AG04450 (cell line): ENCODE measurements around a stretch of chr7.

DNA sequence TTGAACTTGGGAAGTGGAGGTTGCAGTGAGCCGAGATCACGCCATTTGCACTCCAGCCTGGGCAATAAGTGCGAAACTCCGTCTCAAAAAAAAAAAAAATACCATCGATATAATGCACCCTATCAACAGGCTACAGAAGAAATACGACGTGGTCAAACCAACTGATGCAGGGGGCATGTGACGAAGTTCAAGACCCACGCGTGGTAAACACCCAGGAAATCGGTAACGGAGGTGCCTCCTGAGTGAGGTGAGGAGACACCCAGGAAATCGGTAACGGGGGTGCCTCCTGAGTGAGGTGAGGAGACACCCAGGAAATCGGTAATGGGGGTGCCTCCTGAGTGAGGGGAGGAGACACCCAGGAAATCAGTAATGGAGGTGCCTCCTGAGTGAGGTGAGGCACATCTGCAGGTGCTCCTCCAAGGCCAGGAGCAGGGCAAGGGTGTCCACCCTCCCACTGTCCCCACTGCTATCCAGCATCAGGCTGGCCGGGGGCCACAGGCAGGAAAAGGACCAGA, 10.8 kb upstream of the GPR146 start:
- CAGE, long polyA plus RNA = no peak
- RRBS = no CpG with 5 or more reads among the region's 16 CpGs

DNA sequence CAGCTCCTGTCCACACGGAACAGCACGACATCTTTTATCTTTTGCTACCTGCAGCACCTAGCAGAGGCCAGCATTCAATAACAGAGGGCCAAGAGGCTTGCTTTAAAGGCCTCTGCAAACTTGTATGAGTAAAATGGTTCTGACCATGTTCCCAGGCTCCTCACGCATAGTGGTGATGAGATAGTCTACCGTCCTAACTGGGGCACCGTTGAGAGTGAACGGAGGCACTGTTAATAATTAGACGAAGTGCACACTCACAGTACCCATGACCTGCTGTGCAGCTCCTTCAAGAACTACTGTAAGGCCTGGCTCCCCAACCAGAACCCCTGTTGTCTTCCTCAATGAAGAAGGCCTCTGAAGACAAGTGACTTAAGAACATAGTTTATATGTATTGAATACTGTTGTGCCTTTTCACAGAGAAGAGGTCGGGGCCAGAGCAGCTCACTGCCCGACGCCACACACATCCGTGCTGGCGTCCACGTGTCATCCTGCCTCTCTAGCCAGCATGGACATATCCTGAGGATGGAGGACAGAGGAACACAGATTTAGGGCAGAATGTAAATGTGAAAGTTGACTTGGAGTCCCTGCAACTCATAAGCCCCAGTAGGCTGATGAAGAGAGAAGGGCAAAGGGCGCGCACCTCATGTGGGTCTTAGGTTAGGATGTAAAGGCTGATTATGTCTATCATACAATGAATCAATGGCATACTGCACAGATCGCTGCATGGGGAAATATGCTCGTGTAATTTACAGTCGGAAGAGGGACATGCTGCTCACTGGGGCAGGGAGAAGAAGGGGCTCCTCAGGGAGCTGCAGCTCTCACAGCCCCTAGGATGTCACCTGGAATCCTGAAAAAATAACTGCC, 1.3 kb downstream of the GPR146 start:
- CAGE, long polyA plus RNA = no peak
- RRBS = no CpG with 5 or more reads among the region's 18 CpGs

- CAGE, long polyA plus RNA = no peak
- RRBS = no CpG with 5 or more reads among the region's 45 CpGs
Measured at GRCh38 chr7:1086589-1087459, 1.1 kb upstream of the GPER1 start.

DNA sequence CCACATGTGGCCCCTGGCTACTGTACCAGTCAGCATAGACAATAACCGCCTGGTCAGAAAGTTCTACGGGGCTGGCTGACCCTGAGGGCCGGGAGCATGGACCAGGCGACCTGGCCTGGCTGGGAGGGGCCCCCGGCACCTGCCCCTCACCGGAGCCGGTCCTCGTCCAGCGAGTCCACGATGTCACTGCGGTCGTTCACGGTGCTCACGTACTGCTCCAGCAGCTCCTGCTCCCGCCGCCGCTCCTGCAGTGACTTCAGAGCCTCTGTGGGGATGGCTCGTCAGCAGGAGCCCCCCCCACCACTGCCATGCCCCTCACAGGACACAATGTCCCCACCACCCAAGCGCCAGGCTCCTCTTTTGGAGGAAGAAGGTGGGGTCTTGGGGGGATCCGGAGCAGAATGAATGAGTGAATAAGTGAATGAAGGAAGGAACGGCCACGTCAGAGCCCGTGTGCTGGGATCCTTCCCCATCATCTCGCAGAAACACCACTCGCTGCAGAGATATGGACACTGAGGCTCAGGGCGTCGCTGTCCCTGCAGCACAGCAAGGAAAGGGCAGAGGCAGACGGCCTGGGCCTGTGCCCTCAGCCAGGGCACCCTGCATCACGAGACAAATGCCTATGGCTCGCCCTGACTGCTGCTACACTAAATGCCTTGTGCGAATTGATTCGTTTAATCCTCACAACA, 22.5 kb downstream of the MICALL2 start:
- CAGE, long polyA plus RNA = no peak
- RRBS = 86% methylated on average over 3 of the region's 32 CpGs

DNA sequence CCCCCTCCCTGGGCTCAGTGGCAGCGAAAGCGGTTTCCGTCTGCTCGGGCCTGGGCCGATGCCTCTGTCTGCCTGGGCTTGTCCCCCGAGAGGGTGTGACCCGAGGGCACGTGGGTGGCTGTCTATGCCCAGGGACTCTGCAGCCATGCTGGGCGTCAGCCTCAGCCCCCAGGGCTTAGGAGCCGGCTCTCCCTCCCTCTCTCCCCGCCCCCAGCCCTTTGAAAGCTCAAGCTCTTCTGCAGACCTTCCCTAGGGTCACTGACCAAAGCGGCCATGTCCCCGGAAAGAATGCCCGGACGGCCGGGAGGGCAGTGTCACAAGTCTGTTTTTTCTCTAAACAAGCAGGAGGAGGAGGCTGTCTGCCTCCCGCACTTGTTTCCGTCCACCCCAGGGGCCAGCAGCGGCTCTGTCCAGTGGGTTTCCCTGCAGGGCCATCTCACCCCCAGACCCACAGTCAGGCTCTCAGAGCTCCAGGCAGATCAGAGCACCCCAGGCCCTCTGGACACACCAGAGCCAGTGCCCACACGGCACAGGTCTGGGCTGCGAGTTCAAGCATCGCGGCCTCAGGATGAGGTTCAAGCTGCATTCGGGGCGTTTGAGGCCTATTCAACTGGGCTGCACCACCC, 6.9 kb downstream of the MICALL2 start:
- CAGE, long polyA plus RNA = no peak
- RRBS = 67% methylated on average over 2 of the region's 25 CpGs

DNA sequence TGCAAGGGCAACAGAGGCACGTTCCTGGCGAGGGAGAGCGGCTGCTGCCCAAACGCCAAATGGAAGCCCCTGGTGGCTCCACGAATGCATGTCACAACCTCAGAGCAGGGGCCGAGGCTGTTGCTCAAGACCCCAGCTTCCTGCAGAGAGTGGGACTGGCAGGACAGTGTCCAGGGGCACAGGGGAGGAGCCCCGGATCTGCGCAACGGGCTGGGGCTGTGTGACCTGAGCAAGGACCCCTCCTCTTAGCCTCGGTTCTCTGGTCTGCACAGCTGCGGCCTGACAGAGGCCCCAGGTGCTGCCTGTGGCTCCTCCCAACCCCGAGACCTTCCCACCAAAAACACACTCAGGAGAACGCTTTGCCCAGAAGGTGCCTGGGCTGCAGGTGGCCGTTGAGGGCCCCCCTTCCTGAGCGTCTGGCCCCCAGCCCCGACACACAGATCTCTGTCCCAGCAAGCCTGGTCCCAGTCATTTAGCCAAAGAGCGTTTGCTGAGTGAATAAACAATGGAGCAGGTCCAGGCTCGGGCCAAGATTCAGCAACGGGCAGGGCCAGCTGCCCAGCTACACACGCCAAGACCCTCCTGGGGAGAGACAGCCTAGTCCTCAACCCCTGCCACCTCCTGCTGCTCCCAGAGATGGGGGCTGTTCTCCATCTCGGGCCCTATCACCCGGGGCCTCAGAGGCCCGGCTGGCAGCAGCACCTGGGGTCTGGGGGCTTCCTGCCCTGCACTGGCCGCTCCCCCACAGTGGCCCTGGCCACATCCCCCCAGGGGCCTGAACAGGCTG, 1.1 kb downstream of the MICALL2 start:
- CAGE, long polyA plus RNA = no peak
- RRBS = no CpG with 5 or more reads among the region's 24 CpGs

GRCh38 chr7:1531474-1532123, 1.1 kb downstream of the MAFK start:
- CAGE, long polyA plus RNA = no peak
- RRBS = no CpG with 5 or more reads among the region's 28 CpGs

GRCh38 chr7:1533651-1534310, 3.3 kb downstream of the MAFK start:
- CAGE, long polyA plus RNA = no peak
- RRBS = 37% methylated on average over 14 of the region's 24 CpGs

GRCh38 chr7:1536629-1537820, 6.5 kb downstream of the MAFK start:
- CAGE, long polyA plus RNA = no peak
- RRBS = 5% methylated on average over 18 of the region's 67 CpGs

GRCh38 chr7:1545415-1546275, 10.4 kb downstream of the TMEM184A start:
- CAGE, long polyA plus RNA = no peak
- RRBS = 98% methylated on average over 4 of the region's 41 CpGs

GRCh38 chr7:1558196-1558723, 2.3 kb upstream of the TMEM184A start:
- CAGE, long polyA plus RNA = no peak
- RRBS = no CpG with 5 or more reads among the region's 22 CpGs

DNA sequence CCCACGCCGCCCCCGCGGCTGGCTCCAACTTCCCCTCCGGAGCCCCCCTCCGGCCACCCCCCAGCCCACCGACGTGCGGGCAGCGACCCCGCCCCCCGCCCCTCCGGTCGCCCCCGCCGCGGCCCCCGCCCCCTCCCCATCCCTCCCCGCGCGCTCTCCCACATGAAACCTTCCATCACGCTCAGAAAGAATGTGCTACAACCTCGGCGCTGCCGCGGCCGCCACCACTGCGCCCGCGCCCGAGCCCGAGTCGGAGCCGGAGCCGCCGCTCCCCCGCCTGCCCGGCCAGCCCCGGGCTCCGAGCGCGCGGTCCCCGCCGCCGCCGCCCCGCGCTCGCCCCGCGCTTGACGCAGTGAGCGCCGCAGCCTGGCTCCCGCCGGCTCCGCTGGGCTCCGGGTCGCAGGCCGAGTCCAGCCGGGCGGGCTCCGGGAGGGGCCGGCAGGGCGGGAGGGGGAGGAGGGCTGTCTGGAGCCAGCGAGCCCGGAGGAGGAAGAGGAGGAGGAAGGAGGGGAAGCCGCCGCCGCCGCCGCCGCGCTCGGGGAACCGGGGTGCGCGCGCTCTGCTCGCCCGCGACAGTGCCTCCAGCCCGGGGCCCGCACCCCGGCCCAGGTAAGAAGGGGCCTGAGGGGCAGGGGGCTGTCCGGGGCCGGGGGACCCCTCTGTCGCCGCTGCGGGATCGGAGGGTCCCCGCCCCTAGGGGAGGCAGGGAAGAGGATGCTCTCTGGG, 4.4 kb upstream of the ELFN1 start:
- CAGE, long polyA plus RNA = no peak
- RRBS = 2% methylated on average over 42 of the region's 93 CpGs

GRCh38 chr7:1759119-1759686, 89.1 kb downstream of the ELFN1 start:
- CAGE, long polyA plus RNA = no peak
- RRBS = 72% methylated on average over 17 of the region's 28 CpGs

DNA sequence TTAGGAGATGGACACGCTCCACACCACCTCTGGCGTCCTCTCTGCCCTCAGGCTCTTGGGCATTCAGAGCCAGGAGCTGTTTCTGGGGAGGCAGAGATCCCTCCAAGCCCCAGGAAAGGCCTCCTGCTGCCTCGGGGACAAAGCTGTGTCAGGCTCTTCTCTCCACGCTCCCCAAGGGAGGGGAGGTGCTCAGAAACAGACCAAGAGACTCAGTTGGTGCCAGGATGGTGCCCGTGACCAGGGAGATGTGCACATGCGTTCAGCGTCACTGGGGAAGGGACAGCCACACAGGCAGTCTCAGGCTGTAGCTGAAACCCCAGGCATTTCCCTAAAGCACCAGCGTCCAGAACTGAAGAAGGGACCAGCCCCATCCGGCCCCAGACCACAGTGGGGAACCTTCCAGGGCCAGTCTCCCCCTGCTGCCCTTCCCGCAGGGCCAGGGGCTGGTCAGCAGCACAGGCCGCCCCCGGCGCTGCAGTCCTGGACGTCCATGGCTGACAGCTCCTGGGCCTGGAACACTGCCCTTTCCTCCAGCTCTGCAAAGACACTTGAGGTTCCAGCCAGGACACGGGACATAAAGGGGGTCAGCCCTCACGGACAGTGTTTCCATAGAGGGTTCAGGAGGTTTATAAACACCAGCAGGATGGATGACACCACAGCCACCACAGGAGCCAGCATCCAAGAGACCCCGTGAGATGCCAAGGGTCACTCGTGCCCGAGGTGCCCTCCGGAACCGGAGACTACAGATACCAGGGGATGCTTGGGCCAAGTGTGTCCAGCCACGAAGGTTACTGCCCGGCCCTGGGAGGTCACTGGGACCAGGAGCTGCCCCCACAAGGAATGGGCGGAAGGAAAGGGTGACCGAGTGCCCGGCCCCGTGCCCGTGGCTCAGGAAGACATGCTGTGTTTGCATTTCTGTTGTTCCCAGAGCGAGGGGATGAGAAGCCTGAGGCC, 176.0 kb downstream of the ELFN1 start:
- CAGE, long polyA plus RNA = no peak
- RRBS = 78% methylated on average over 6 of the region's 29 CpGs

DNA sequence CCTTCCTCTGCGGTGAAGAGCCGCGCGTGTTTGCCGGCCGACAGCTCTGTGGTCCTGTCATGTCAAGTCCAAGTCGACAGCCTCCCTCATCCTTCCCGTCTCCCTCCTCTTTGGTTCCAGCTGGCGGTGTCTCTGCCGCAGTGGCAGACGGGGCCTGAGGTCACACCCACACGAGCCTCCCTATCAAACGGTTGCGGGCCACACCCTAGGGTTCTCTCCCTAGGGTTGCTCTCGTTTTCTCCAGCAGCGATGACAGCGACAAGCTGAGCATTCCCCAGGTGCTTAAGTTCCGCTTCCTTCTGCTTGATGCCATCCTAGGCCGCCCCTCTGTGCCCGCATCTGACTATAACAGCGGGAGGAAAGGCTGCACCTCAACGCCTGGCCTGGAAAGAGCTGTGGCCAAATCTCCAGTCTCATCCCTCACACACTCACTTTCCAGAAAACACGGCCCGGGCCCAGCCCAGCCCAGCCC, 185.0 kb downstream of the ELFN1 start:
- CAGE, long polyA plus RNA = no peak
- RRBS = no CpG with 5 or more reads among the region's 24 CpGs

GRCh38 chr7:1875338-1875685, 205.2 kb downstream of the ELFN1 start:
- CAGE, long polyA plus RNA = no peak
- RRBS = no CpG with 5 or more reads among the region's 14 CpGs

DNA sequence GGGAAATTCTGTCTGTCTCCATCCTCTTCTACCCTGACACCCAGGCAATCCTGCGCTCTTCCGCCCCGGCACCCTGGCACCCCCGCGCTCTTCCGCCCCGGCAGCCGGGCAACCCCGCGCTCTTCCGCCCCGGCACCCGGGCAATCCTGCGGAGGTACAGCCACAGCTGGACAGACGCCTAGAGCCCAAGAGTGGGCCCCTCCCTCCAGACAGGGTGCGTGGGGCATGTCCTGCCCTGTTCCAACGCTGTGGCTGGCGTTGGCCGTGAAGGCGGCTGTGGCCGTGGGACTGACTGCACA, 253.3 kb downstream of the ELFN1 start:
- CAGE, long polyA plus RNA = no peak
- RRBS = no CpG with 5 or more reads among the region's 21 CpGs

- CAGE, long polyA plus RNA = no peak
- RRBS = no CpG with 5 or more reads among the region's 18 CpGs
Measured at GRCh38 chr7:1926291-1927474, 256.6 kb downstream of the ELFN1 start.

DNA sequence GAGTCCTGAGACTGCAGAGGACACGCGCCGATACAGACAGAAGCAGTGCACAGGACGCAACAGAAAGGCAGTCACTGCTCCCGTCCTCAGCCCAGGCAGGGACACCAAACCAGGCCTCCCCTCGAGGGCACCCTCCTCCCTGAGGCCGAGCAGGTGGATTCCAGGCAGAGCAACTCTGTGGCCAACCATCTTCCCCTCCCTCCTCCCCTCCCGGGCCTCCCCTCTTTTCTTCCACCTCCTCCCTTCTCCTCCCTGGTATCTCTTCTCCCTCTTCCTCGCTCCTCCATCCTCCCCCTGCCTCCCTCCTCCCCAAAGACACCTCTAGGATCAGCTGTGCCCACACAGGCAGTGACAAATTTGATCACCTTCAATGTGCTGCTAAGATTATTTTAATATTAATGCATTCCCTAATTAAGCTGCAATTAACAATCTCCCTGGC, 258.9 kb downstream of the ELFN1 start:
- CAGE, long polyA plus RNA = no peak
- RRBS = no CpG with 5 or more reads among the region's 9 CpGs

DNA sequence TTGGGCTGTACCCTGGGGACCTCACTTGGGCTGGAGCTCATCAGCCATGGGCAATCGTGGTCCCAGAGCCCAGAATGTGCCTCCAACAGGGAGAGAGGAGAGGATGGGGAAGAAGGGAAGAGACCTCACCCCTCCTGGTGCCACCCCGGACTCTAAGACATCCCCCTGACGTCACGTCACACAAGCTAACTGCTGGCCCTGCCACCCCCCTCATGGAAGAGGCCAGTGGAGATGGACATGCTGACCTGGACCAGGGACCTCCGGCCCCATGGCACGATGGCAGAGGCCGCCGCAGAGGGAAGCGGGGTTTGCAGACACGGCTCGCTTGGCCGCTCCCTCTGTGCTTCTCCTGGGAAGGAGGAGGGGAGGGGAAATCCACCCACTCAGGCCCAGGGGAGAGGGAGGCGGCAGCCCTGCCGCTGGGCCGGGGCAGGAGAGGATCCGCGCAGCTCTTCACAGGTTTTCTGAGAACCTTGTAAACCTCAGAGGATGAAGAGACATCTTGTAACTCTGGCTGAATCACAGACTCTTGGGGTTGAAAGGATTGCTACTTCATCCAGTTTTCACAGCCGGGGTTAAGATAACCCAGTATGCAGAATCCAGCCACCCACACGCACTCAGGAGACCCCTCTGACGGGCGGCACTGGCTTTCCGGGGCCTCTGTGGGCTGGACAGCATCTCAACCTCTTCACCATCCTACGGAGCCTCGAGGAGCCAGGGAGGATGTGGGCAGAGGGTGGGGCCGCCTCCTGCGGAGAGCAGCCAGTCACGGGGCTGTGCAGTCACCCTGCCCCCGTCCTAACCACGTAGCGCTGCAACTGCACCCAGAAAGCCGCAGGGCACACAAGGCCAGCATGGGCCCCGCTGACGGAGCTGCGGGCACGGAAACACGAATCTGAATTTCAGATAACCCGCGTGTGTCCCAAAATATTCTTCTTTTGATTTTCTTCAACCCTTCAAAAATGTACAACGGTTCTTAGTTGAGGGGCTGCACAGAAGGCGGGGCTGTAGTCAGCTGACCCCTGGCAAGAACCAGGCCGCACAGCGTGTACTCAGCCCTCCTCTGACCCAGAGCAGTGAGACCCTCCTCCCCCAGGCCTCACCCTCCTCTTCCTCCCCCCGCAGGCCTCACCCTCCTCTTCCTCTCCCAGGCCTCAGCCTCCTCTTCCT, 270.2 kb downstream of the ELFN1 start:
- CAGE, long polyA plus RNA = no peak
- RRBS = 78% methylated on average over 8 of the region's 43 CpGs